ENCODE measurements around the gene SEC24D.

- PRO-cap: no peak
Observed at GRCh38 chr4:113316664-113317504, 267.4 kb downstream of the ANK2 start.

- PRO-cap: no peak
Observed at GRCh38 chr4:113339380-113339711, 289.9 kb downstream of the ANK2 start.

GRCh38 chr4:113467620-113468002 is 293.9 kb downstream of the CAMK2D start:
- PRO-cap: no peak

DNA sequence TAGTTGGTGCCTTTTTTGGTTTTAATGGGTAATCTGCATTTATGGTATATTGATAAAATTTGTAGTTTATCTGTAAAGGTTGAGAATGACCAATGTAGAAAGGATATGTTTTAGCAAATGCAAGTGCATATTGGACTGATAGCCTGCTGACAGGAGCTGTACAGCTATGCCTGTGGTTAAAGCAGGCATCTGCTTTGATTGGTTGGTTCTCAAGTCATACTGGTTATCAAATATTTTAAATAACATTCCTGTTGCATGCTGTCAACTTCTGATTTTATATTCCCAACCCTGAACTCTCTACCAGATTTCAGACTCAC is 125.8 kb downstream of the CAMK2D start:
- PRO-cap: no peak

- PRO-cap: no peak
Observed at GRCh38 chr4:113640983-113641559, 120.5 kb downstream of the CAMK2D start.

DNA sequence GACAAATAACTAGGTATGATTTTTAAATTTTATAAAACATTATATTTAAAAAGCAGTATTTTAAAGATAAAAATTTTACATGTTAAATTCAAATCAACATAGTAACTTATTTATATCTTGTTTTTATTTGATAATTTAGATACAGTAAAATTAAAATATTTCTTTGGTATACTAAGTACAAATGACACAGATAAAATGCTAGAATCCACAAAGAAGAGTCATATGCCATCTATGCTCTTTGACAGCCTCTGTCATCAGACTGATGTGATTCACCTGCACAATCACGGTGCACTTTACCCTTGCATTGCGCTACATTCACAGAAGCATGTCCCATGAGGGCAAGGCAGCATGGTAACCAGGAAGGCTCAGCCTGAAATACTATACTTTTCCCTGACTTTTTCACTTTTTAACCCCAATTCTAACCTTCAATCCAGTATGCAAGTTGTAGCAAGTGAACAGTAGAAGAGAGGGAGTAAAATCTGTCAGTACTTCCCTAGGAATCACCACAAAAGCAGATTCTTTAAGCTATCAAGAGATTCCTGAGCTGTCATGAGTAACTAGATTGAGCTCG is 14.3 kb downstream of the SEC24D start:
- PRO-cap: no peak

DNA sequence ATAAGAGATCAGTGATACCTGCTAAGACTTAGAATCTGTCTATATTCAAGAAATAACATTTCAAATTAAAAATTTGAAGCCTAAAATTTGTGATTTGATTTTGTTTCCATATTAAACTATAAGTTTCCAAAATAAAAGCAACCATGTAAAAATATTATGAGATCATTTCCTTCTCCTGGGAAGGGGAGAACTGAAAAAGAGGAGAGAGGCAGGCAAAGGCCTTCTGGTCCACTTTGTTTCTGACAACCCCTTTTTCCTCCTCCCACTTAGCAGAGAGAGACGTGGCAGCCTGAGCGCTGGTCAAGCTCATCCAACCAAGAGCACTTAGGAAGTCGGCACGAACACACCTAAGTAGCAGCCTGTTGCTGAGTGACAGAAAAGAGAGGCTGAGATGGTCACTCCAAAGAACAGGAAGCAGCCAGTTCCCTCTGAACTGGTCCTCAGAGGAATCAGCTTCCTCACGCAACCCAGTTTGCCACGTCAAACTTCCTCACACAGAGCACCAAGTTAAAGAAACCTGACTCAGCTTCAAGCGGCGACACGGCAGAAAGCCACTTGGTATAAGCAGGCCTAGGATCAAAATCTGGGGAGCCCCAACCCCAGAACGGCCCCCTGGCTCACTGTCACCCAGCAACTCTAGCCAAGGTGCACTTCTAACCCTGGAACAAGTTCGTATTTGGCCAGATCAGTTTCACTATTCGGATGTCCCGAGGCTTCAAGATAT is 934 bp downstream of the SEC24D start:
- PRO-cap: unidirectional peak, plus-strand start at position 309 of the sequence; bidirectional peak, plus-strand start at position 546 of the sequence, minus-strand start at position 482 of the sequence

GRCh38 chr4:118835554-118836268 is at the start of gene SEC24D:
SEC24D (minus strand) TSS chr4:118836126.
- PRO-cap: unidirectional peak, minus-strand start at chr4:118836134

- PRO-cap: no peak
Observed at GRCh38 chr4:118928719-118929394, 40.2 kb downstream of the SYNPO2 start.

DNA sequence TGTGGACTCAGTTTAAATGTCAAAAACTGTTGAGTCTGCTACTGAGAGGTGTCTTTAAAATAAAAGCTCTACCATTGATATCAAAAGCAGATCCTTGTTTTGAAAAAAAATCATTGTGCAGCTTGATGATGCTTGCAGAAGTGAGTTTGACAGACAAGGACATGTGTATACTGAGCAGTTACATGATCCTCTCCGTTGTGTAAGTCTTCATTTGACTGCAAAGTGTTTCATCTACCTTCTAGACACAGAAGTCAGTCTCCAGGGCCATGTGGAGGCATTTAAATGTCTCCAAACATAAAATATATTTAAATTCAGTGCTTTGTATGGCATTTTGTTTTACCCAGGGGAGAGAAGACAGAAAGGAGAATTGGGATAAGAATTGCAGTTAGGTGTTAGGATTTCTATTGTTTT is 107.8 kb upstream of the MYOZ2 start:
- PRO-cap: no peak

DNA sequence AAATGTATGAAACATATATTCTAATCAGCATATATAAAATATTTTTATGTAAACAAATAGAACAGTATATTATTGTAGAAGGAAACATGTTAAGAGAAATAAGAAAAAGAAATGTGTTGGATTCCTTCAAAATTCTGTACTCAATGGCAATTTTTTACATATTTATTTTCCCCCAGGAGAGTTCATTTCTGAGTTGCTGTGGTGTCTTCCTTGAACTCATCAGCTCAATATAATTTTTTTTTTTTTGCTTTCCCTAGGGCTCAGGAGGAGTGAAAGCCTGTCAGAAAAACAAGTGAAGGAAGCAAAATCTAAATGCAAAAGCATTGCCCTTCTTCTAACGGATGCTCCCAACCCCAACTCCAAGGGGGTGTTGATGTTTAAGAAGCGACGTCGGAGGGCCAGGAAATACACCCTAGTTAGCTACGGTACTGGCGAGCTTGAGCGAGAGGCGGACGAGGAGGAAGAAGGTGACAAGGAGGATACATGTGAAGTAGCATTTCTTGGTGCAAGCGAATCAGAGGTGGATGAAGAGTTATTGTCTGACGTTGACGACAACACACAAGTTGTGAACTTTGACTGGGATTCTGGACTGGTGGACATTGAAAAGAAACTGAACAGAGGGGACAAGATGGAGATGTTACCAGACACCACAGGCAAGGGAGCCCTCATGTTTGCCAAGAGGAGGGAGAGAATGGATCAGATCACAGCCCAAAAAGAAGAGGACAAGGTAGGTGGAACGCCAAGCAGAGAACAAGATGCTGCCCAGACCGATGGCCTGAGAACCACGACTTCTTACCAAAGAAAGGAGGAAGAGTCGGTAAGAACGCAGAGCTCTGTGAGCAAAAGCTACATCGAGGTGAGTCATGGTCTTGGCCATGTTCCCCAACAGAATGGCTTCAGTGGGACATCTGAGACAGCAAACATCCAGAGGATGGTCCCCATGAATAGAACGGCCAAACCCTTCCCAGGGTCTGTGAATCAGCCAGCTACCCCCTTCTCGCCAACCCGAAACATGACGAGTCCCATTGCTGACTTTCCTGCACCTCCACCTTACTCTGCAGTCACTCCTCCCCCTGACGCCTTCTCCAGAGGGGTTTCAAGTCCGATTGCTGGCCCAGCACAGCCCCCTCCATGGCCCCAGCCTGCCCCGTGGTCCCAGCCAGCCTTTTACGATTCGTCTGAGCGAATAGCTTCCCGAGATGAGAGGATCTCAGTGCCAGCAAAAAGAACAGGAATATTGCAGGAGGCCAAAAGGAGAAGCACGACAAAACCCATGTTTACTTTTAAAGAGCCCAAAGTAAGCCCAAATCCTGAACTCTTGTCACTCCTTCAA is 105.6 kb upstream of the MYOZ2 start:
- PRO-cap: no peak

GRCh38 chr4:119136567-119137049 is 976 bp downstream of the MYOZ2 start:
- PRO-cap: no peak

GRCh38 chr4:119189553-119190160 is 22.9 kb upstream of the USP53 start:
- PRO-cap: no peak

GRCh38 chr4:119221192-119221865 is 8.8 kb downstream of the USP53 start:
- PRO-cap: no peak

DNA sequence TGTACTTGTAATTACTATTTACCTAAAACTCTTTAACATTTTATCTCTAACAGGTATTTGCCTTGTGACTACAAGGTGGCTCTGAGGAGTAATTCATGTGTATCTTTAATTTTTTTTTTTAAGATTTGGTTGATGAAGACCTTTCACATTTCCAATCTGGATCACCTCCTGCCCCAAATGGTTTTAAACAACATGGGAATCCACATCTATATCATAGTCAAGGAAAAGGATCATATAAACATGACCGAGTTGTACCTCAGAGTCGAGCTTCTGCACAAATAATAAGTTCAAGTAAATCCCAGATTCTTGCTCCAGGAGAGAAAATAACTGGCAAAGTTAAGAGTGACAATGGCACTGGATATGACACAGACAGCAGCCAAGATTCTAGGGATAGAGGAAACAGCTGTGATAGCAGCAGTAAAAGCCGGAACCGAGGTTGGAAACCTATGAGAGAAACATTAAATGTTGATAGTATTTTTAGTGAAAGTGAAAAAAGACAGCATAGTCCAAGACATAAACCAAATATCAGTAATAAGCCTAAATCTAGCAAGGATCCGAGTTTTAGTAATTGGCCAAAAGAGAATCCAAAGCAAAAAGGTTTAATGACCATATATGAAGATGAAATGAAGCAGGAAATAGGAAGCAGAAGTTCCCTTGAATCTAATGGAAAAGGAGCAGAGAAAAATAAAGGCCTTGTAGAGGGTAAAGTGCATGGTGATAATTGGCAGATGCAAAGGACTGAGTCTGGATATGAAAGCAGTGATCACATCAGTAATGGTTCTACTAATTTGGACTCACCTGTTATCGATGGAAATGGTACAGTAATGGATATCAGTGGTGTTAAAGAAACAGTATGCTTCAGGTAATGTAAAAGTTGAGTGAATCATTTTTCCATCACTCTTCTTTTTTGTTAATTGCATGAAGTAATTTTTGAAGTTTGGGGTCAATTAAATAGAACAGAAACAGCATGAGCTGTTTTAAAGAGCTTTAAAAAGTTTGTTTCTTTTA is 29.0 kb downstream of the C4orf3 start:
- PRO-cap: no peak

DNA sequence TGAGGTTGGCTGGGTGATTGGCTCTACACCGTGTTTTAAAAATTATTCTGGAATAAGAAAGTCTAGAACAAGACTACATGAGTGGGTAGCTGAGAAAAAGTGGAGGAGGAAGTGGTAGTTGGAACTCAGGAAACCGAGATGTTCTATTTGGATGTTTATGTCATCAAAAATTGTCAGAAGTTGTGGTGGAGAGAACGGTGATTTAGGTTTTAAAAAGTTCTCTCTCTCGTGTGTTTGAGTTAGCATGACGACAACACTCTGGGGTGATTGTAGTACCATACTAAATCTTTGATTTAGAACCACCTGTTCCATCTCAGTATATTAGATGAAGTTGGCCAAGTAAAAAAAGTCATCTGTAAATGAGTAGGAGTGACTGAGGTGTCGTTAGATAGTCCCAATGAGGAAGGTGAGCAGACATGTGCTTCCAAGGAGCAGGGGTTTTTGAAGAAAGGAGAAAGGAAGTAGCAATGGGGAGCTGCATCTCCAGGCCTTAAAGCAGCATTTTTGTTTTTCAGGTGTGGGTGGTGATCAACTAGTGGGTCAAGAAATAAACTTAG is 41.5 kb upstream of the FABP2 start:
- PRO-cap: no peak

DNA sequence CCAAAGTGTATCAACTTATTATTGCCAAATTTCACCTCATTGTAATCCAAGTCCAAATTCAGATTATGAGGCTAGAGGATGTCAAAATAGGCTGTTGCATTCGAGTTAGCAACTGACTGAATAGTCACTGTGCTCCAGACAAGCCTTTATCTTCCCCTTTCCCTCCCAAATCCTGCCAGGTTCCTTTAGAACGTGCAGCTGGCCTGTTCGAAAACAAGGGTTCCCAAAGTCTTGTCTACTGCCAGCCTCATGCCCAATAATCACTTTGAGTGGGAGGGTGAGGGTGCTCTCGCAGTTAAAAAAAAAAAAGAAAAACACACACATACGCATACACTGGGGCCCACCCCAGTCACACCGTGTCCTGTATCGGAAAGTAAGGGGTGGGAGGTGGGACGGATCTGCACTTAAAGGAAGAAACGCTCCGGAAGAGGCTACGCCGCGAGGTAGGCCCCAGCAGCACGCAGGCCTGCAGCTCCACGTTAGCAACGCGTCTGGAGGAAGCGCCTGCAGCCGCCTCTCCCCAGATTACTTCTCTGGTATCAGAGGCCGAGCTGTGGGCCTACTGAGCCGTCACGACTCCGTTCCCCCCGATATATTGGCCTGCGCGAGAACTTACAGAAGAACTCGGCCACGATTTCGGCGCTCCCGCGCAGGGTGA is 473 bp downstream of the MAD2L1 start:
- PRO-cap: bidirectional peak, plus-strand start at position 525 of the sequence, minus-strand start at position 535 of the sequence

DNA sequence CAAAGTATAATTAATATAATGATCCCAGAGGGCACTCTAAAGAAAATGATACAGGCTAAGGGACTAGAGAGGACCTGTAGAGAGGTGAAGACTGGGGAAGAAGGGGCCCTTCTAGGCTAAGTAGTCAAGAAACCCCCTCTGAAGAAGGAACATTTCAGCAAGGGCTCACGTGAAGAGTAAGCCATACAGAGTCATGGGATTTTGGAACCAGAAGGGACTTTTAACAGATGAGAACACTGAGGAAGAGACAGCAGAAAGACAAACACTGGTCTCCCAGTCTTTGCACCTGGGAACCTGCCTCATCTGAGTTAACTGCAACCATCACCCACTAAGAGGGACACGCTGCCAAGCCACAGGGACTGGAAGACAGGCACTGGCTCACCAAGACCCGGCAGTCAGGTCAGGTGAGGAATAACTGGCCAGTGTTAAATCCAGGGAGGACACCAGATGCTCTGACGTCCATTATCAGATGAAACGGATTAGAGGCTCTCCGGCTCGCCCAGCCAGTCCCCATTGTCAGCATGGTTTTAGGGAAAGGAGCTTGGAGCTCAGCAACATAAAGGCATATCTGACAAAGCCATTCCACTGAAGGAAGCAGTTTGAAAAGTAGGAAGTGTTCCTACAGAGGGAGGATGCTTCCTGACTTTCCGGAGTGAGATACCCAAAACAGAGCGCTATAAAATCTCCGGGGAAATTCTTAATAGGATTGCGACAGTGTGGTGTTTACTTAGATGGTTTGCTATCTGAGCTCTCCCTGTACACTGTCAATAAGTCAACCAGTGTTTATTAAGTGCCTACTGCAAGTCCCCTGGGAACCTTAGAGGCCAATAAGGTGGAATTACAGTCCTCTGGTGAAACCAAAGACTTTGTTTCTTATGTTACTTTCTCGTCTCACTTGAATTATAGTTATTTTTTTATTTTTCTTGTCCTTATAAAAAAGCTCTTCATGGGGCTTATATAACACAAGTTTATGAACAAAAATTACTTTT is 14.9 kb downstream of the NDNF start:
- PRO-cap: no peak

- PRO-cap: no peak
Observed at GRCh38 chr4:121072976-121073344, 625 bp upstream of the NDNF start.

DNA sequence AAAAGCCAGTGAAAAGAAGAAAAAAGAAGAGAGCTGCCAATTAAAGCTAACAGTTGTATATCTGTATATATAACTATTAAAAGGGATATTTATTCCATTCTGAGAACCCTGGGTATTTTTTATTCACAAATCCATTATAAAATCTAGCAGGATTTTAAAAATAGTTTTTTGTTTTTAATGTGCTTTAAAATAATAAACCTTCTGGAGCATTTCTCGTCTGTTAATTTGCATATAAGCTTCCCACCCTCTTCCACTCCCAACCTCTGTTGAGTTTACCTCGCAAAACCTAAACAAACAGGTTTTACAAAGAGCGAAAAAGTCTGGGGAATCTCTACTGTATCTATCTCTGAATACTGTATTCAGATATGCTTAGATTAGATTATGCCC is 6.9 kb downstream of the CCNA2 start:
- PRO-cap: no peak

All from SUDHL5 (cell line).